Measurements from ENCODE around the gene SECISBP2.

- PRO-cap, 2 experiments, result peak in 2 of 2 experiments; most common plus-strand start chr9:89318502 (in 1); most common minus-strand start chr9:89318414 (in 2)
Measured at GRCh38 chr9:89318313-89319193, at the start of gene SECISBP2. TSS of gene SECISBP2 (plus strand) at chr9:89318500.

DNA sequence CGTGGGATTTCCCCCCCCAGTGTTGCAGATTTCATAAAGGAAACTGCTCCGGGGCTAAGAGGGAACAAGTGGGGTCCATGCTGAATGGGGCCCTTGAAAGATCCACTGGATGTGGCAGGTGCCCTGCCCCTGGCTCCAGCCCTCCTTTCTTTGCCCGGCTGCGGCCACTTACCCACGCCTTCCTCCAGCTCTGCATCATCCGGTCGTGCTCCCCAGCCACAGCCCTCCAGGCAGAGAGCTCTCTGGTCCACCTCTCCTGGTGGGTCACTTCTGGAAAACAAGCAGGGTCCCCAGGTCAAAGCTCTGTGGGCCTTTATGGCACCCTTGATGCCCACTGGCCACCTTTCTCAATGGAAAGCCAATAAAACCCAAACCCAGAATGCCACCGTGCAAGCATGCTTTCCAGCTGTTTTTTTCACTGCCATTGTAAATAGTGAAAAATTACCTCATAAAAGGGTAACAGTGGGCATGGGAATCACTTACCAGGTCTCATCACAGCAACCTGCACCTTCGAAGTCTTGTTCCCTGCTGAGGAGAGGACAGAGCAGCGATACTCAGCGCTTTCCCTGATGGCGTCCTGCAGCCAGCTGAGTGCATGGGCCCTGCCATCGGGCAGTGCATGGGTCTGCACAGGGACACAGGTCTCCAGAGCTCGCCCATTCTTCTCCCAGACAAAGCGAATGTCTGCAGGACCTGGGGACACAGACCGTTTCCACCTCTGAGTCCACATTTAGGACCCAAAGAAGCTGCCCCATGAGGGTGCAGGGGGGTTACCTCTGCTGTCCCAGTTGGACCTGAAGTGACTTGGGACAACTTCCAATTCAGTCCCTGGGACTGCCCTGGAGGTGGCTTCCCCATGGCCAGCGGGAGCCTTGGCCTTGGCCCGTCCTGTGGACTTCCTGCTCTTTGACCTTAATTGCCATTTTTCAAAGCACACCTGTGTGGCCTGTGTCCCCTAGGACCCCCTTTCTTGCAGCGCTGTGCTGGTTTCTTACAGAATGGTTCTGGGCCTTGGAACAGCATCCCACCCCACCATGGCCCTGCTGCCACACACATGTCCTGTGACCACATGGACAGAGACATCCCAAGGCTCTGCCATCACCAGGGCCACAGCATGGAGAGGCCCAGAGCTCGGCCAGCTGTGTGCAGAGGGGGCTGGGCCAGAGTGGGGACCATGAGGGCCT, 45.4 kb downstream of the SECISBP2 start:
- PRO-cap, 2 experiments, result no peak in any of the 2 experiments

GRCh38 chr9:89426454-89427096, 71.3 kb downstream of the SEMA4D start:
- PRO-cap, 2 experiments, result no peak in any of the 2 experiments

GRCh38 chr9:89522103-89522936, 24.4 kb upstream of the SEMA4D start:
- PRO-cap, 2 experiments, result no peak in any of the 2 experiments

- PRO-cap, 2 experiments, result peak in 1 of 2 experiments; most common minus-strand start chr9:89676390 (in 1)
Measured at GRCh38 chr9:89676191-89676585, 71.4 kb downstream of the GADD45G start.

DNA sequence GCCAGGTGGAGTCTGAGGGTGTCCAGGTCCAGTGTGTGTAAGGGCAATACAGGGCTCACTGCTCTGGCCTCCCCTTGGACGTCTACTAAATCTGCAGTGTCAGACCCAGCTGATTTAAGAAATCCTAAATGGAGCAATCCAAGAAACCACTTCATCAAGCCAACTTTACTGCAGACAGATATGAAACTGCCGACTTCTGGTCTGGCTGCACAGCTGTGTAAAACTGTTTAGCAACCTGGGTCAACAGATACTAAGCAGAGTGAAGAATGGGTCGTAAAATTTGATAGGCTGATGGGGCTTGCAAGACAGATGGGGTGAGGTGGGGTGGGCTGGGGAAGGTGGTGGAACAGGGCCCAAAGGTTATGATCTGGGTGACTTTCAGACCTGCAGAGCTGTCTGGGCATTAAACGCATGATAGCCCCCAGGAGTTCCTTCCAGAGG, 116.5 kb downstream of the GADD45G start:
- PRO-cap, 2 experiments, result no peak in any of the 2 experiments

DNA sequence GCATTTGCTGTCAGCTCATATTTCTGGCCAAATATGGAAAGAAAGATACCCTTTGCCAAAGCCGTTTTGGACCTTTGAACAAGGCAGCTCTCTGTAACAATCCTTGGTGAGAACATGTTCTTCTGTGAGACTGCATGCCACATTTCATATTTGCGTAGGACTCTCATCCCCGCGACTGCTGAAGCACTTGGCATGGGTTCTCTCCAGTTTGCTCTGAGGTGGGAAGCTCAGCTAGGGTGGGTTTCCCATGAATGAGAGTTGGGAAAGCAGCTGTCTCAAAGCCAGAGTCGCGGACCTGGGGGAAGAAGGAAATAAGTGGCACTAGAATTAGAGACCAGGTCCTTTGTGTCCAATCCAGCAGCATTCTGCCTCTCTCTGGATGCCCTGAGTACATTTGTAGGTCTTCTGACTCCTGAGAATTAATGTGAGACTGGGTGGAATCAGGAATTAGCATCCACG, 197.0 kb downstream of the GADD45G start:
- PRO-cap, 2 experiments, result no peak in any of the 2 experiments

DNA sequence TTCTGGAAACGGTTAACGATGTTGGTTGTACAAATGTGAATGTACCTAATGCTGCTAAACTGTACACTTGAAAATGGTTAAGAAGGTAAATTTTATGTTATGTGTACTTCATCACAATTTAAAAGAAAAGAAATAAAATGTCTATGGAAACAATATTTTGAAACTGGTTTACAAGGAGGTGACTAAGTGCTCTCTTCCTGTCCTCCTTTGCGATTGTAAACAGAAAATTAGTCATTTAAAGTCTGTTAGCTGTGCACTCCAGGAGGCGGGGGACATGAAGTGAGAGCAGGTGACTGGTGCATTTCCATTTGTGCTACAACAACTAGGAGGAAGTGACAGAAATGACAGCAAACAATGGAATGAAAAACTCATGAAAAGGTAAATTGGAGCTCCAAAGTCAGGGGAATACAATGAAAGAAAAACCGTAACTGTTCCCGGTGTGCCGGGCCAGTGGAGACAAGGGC, 439.8 kb downstream of the GADD45G start:
- PRO-cap, 2 experiments, result no peak in any of the 2 experiments

- PRO-cap, 2 experiments, result no peak in any of the 2 experiments
Measured at GRCh38 chr9:90433379-90434029, 209.1 kb downstream of the DIRAS2 start.

DNA sequence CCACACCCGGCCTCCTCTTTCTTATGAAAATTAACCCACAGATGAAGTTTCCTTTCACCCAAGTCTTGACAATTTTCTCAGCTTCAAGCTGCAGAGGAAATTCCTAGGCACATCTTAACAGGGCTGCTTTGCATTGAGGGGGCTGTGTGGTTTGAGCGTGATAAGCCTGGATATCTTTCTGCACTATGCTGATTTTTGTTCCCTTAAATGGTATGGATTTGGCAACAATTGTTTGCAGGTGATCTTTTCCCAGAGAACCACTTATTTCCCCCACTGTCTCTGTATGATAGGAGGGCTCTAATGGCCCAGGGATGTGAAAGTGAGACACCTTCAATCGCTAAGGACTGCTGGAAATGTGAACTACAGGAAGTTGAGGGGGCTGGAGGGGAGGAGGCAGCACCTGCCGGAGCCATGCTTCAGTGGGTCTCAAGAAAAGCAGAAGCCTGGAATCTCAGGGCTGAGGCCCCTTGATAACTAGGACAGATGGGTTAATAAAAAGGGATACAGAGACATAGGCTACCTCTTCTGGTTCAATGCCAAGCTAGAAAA, 29.3 kb downstream of the SYK start:
- PRO-cap, 2 experiments, result no peak in any of the 2 experiments

DNA sequence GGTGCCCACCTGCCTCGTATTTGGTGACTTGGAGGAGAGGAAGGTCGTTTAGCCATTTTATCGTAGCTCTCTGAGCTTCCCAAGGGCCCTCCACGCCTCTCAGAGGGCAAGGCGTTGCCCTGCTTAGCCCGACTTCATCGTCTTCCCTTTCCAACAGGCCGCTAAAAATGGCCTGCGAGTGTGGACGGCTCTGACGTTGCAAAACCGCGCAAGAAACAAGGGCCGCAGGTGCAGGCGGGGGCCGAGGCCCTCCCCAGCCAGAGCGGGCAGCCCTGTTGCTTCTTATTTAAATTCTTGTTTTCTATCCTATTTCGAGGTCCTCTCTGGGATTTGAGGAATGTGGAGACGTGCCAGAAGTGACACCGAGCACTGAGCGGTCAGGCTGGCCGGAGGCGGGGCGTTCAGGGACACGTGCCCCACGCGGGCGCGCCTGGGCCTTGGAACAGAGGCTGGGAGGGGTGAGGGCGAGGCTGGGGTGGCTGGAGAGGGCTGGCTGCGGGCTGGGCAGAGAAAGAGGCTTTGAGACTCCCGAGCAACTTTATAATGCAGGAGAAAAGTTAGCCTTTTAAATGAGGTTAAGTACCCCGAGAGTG, 243.7 kb downstream of the AUH start:
- PRO-cap, 2 experiments, result peak in 2 of 2 experiments; most common plus-strand start position 482 of the sequence (in 2); most common minus-strand start position 394 of the sequence (in 2)

- PRO-cap, 2 experiments, result no peak in any of the 2 experiments
Measured at GRCh38 chr9:91118868-91119564, 242.7 kb downstream of the AUH start.

GRCh38 chr9:91150720-91151599, 210.8 kb downstream of the AUH start:
- PRO-cap, 2 experiments, result no peak in any of the 2 experiments

DNA sequence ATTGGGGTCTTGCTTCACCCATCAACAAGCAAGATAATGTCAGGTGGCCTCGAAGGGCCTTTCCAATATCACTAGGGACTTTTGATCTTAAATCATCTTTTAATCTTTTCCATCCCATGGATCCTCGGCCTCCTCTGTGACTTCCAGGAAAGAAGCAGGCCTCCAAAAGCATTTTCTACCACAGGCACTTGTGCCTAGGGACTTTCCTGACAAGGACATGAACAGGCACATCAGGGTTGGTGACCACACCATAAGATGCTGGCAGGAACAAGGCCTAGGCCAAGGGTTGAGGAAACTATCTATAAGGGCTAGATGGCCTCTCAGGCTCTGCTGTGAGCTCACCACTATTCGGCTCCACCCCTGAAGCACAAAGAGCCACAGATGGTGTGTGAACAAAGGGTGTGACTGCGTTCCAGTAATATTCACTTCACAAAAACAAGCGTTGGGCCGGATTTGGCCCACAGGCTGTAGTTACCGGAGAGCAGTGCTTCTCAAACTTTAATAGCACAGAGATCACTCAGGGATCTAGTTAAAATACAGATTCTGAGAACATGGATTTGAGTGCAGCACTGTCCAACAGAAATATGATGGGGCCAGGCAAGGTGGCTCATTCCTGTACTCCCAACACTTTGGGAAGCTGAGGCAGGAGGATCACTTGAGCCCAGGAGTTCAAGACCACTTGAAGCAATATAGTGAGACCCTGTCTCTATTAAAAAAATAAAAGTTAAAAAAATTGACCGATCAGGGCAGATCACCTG, 204.8 kb downstream of the AUH start:
- PRO-cap, 2 experiments, result no peak in any of the 2 experiments

DNA sequence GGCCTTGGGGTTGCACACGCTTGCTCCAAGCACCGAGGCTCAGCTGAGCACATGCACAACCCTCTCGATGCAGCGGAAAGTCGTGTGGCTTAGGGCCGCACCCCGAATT, 167.8 kb downstream of the AUH start:
- PRO-cap, 2 experiments, result no peak in any of the 2 experiments

- PRO-cap, 2 experiments, result peak in 2 of 2 experiments; most common plus-strand start chr9:91198051 (in 1)
Measured at GRCh38 chr9:91197651-91198156, 164.0 kb downstream of the AUH start.

- PRO-cap, 2 experiments, result no peak in any of the 2 experiments
Measured at GRCh38 chr9:91207521-91208774, 153.8 kb downstream of the AUH start.

DNA sequence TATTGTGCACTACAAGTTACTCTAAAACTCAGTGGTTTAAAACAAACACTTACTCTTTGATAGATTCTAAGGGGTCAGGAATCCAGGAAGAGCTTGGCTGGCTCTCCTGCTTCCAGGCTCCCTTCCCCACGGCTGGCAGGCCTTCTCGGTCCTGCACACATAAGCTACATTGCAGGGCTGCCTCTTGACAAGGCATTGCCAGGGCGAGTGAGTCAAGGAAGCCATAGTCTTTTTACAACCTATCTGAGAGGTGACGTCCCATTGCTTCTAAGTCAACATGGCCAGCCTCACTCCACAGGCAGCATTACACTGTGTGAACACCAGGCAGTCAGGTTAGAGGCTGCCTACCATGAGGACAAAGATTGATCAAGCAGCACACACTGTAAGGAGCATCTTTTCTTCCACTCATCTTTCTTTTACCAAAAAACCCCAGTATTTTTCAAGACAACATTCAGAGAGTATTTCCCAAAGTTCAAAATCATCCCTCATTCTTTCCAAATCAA, 119.7 kb downstream of the AUH start:
- PRO-cap, 2 experiments, result no peak in any of the 2 experiments

- PRO-cap, 2 experiments, result no peak in any of the 2 experiments
Measured at GRCh38 chr9:91403044-91403924, 20.3 kb downstream of the NFIL3 start.

DNA sequence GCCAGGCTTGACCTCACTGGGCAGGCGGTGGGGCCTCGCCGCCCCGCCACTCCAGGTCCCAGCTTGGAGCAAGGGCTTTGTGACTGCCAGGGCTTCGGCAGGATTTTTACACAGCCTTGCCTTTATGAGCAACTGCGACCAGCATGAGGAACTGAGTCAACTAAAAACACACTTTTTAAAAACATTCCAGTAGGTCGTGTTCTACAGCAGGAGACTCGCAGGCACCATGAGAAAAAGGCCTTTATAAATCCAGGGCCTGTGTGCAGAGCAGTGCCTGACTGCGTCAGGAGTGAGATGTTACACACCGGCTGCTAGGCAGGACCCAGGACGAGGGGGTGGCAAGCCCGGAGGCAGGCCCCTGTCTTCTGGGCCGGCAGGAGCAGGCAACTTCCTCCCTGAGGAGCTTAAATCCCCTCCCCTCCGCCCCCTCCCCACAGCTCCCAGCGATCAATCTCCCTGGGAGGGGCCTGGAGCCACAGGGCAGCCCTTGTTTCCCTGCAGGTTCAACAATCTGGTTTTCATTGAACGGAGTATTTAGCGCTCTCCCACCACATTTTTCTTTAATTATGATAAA, 92.6 kb downstream of the ROR2 start:
- PRO-cap, 2 experiments, result no peak in any of the 2 experiments

All from right ventricle myocardium (tissue), 1 donor.